Karpas-422 (cell line): ENCODE data around the gene DSG2.

GRCh38 chr18:24986698-24987522, 365.1 kb downstream of the ZNF521 start:
- PRO-cap = no peak
- RAMPAGE, long total RNA = no peak

DNA sequence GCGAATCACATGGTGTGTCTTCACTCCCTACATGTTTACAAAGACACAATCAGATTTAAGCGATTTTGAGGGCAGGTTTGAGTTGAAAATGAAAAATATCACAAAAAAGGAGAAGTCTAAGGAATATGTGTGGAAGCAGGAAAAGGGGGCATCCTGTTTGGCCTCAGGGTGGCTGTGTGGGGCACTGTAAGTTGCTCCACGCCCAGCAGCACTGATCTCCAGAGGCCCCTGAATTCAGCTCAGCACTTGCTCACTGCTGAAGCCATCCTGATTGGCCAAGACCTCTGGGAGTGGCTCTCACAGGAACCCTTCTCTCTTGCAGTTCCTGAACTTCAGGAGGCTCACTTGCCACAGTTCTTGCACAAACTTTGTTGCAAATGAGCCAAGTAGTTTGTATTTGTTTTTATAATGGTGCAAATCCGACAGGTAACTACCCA, 363.5 kb downstream of the ZNF521 start:
- PRO-cap = no peak
- RAMPAGE, long total RNA = no peak

DNA sequence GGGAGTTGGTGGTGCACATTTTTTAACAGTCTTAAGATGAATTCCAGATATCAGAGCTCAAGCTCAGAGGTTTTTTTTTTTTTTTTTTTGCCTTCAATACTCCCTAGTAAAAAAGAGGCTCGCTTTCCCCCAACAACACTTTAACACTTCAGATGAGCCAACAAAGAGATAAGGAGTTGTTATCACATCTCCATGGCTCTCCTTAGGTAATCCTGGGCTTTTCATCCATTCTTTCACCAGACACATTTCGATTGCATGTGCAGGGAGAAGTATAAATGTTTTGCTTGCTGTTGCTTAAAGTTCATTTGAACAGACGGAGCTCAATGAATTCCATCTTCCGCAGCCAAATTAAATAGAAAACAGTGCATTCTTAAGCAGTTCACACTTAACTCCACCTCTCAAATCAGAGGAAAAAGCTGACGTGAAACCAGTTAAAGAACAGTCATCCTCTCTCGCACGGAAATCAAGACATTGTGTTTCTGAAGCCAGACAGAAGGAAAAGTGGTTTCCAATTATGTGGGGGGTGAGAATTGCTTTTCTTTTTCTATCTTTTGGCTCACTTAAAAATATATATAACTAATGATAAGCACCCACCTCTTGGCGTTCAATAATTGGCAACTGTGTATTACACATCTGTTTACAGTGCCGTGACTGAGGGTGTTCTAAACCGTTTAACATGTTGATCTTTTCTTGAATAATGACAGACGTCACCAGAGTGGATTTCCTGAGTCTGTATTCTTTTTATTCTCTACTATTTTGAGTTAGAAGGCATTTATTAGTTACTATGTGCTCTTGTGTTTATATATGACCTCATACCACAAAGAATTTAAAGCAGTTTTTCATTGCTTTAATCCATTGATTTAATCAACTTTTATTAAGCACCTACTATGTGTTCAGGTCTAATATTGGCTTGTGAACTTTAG, 118.1 kb downstream of the ZNF521 start:
- PRO-cap = no peak
- RAMPAGE, long total RNA = no peak

- PRO-cap = no peak
- RAMPAGE, long total RNA = no peak
Measured at GRCh38 chr18:25349906-25350495, 2.0 kb downstream of the ZNF521 start.

DNA sequence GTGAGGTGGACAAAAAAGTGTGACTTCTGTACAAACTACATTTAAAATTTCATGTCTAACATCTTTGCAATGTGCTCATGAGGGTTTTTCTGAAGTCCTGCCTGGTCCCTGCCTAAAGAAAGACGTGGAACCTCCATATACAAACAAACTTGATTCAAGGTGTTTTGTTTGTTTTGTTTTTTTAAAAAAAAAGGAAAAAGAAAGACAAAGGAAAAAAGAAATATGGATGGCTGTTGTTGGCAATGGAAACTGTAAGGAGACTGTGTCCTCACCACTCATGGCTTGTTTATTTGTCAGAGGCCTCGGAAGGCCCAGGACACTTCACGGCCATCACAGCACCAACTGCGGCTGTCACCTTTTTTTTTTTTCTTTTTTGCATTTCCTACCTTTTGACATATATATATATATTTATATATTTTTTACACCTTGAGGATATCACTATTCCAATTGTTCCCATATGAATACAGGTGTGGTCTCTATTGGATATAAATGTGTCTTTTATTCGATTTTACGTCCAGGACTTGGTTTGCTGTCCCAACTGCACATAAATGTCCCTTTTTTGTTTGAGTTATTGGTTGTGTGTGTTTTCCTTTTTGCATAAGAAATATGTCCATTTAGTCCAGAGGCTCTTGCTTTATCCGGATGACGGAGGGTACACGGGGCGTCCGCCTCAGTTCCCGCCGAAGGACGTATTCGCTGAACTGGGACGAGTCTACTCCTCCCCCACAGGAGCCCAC, 93.1 kb downstream of the KCTD1 start:
- PRO-cap = no peak
- RAMPAGE, long total RNA = no peak

GRCh38 chr18:26458459-26459151, 89.7 kb downstream of the KCTD1 start:
- PRO-cap = no peak
- RAMPAGE, long total RNA = no peak

DNA sequence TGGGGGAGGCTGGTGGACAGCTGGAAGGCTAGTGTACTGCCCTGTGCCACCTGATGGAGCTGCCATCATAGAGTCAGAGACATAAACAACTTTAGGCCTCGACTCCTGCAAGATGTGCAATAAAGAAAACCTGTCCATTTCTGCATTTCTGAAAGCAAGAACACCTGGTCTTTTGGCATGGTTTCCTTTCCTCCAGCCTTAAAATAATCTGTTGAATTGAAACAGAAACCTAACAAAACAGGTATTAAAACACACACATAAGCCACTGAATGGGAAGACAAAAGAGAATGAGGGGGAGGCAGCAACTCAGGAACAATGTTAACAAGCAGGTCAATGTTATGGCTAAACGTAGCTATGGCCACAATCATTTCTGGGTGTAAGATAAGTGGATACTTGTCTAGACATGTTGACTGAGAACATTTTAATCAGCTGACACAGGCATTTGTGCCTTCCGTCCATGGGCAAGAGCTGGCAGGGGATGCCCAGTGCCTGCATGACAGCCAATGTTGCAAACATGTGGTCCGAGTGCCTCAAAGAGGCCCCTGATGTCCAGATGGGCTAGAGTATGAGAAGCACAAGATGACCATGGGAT, 87.7 kb downstream of the KCTD1 start:
- PRO-cap = no peak
- RAMPAGE, long total RNA = no peak

DNA sequence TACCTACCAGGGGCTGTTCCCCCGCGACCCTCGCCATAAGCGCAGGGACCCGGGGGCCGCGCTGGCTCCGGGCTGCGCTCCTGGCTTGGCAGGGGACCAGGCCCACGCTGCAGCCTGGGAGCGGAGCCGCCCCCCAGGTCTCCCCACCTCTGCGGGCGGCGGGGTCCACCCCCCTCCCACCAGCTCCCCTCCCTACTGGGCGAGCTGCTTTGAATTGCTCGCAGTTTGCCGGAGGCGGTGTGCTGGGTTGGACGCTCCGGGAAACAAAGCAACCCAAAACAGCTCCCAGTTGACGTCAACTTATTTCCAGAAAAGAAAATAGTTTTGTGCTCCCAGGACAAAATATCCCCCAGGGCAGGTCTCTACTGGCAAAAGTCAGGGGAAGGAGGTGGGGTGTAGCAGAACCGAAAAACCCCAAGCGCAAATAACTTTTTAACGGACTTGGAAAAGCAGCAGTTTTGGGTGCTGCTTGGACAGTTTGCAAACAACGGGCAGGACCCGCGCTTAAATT, 2.6 kb upstream of the KCTD1 start:
- PRO-cap = no peak
- RAMPAGE, long total RNA = no peak

DNA sequence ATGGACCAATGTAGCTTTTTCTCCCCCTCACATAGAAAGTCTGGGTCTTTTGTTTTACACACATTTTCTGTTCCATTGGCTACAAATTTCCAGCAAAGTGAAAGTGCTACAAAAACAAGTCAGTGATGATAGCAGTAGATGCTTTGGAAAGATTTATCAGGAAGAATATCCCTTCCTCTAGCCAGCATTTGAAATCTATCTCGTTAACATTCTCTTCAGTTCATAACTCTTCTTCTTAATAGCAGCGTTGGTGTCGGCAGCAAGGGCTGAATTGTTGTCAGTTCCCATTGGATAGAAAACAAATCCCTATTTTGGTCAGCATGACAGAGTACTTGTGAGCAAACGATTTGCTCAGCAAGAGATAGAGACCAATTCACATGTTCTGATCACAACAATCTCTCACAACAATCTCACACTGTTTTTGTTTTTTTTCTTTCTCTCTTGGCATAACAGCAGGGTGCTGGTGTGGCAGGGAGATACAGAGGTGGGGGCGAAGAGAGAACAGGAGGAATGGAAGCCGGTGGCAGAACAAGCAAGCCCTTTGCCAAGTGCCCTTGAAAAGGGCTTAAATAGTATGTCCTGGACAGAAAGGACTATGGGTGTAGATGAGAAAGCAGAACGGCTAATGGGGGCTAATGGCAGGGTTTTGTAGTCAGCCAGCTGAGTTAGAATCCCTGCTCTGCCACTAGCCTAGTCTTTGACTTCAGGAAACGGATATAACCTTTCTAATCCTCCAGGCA, 102.5 kb upstream of the KCTD1 start:
- PRO-cap = no peak
- RAMPAGE, long total RNA = no peak

DNA sequence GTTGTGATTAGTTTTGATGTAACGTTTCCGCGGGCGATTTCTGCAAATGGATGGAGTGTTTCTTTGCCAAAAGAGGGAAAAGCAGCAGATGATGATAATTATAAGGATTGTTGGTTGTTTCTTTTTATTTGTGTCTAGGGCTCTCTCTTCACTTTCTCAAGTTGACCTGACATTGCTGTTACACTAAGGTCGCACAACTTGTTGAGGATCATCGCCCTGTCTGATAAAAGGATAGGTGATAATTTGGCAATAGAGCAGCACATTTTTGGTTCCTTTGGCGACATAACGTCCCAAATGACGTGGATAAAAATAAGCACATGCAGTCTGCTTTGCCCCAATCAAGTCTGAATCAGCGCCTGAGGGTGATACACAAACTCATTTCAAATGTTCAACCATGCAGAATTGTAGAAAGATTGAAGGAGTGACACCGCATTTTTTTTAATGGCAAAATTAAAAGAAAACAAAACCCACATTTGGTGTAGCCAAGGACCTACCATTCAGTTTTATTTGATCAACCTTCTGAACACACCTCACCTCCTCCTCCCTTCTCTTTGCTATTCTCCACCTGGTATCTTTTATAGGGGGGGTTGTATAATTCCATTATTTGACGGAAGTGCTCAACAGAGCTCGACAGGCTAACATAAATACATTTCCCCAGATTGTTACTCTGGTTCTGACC, 109.6 kb upstream of the KCTD1 start:
- PRO-cap = no peak
- RAMPAGE, long total RNA = no peak

DNA sequence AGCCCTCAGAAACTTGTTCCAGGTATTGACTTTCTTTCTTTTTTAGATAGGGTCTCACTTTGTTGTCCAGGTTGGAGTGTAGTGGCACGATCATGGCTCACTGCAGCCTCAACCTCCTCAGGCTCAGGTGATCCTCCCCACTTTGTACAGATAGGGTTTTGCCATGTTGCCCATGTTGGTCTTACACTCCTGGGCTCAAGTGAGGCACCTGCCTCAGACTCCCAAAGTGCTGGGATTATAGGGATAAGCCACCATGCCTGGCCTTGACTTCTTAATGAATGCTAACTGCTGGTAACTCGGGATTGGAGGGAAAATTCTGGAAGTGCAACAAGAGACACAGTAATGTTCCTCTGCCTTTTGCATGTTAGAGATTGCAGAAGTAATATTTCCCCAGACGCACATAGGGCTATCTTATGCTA, 128.8 kb downstream of the AQP4 start:
- PRO-cap = no peak
- RAMPAGE, long total RNA = no peak

DNA sequence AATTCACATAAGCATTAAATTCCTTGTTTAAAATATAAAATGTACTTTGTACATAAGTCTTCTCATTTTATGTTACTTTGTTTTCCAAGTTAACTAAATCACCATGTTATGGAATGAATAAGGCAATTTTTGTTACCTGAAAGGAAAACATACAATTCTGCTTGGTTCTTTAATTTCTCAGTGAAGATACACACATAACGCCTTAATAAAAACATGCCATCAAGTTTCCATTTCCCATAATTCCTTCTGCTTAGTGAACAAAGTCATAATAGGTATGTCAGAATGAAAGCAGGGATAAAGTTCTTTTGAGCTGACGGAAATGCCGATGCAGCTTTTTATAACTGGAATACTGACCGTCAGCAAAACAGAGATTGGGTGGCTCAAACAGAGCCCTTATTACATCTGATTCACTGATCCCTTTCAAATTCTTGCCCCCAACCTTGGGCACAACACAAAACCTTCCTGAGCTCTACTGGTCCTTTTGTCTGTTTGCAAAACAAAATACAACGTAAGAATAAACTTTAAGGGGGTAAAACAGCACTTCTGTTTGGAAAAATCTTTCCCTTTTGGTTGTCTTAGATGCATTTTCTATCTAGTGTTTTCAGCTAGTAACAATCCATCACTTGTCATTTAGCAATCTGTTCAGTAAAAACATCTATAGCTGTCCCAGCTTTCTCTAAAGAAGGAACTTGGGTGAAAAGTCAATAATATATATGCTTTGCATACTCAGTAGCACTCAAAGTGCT, 140.4 kb downstream of the CDH2 start:
- PRO-cap = no peak
- RAMPAGE, long total RNA = no peak

GRCh38 chr18:28039043-28039504, 137.9 kb downstream of the CDH2 start:
- PRO-cap = no peak
- RAMPAGE, long total RNA = no peak

- PRO-cap = no peak
- RAMPAGE, long total RNA = no peak
Measured at GRCh38 chr18:28112009-28112692, 64.8 kb downstream of the CDH2 start.

DNA sequence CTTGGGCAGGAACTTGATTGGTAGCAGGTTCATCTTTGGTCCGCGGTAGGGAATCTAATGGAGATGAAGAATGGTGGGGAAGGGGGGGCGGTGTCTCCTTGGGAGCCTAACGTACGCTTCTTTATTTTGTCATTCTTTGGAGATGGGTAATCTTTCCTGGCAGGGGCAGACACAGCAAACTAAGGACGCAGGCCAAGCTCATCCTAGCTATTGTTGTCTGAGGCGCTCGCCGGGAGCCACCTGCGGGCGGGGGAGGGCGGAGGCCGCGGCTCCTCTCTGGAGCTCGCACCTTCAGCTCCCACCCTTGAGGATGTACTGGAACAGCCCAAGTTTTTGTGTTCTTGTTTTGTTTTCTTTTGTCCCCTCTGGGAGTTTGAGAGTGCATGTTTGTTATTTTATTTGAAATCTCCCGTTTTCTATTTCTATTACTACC, 1.3 kb upstream of the CDH2 start:
- PRO-cap = no peak
- RAMPAGE, long total RNA = no peak

DNA sequence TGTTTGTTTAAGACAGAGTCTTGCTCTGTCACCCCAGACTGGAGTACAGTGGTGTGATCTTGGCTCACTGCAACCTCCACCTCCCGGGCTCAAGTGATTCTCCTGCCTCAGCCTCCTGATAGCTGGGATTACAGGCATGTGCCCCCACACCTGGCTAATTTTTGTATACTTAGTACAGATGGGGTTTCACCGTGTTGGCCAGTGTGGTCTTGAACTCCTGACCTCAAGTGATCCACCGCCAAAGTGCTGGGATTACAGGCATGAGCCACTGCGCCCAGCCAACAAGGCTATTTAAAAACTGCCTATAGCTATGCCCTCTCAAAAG, 538.8 kb upstream of the CDH2 start:
- PRO-cap = no peak
- RAMPAGE, long total RNA = no peak

GRCh38 chr18:29067973-29068219, 891.0 kb upstream of the CDH2 start:
- PRO-cap = no peak
- RAMPAGE, long total RNA = no peak

DNA sequence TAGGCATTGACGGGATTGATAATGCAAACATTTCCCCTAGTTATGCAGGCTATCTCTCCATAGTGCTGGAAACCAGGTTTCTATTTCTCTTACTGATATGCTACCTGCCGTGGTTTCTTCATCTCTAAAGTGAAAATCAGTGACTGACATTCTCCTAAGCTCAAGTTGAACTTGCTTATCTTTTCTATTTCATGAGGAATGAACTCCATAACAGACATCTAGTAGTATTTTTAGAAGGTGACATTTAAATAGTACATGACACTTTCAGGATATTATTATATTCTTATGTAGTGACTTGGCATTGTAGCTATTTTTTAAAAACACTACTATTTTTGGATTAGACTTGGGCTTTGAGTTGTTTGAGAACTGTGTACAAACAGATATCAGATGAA, 1381.8 kb downstream of the DSC3 start:
- PRO-cap = no peak
- RAMPAGE, long total RNA = no peak

- PRO-cap = no peak
- RAMPAGE, long total RNA = no peak
Measured at GRCh38 chr18:31497784-31498908, at the start of gene DSG2. TSS of gene DSG2 (plus strand) at chr18:31498177.

DNA sequence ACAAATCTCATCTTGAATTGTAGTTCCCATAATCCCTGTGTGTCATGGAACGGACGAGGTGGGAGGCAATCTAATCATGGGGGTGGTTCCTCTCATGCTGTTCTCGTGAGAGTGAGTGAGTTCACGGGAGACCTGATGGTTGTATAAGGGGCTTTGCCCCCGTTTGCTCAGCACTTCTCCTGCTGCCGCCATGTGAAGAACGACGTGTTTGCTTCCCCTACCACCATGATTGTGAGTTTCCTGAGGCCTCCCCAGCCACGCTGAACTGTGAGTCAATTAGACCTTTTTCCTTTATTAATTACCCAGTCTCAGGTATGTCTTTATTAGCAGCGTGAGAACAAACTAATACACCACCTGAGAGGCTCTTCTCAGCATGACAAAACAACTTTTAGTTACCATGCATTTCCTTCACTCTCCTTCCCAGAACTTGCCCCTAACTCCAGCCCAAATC, 58.5 kb upstream of the SLC25A52 start:
- PRO-cap = no peak
- RAMPAGE, long total RNA = no peak